Sciatic nerve (tissue), 1 donor: ENCODE measurements around the gene BOD1.

DNA sequence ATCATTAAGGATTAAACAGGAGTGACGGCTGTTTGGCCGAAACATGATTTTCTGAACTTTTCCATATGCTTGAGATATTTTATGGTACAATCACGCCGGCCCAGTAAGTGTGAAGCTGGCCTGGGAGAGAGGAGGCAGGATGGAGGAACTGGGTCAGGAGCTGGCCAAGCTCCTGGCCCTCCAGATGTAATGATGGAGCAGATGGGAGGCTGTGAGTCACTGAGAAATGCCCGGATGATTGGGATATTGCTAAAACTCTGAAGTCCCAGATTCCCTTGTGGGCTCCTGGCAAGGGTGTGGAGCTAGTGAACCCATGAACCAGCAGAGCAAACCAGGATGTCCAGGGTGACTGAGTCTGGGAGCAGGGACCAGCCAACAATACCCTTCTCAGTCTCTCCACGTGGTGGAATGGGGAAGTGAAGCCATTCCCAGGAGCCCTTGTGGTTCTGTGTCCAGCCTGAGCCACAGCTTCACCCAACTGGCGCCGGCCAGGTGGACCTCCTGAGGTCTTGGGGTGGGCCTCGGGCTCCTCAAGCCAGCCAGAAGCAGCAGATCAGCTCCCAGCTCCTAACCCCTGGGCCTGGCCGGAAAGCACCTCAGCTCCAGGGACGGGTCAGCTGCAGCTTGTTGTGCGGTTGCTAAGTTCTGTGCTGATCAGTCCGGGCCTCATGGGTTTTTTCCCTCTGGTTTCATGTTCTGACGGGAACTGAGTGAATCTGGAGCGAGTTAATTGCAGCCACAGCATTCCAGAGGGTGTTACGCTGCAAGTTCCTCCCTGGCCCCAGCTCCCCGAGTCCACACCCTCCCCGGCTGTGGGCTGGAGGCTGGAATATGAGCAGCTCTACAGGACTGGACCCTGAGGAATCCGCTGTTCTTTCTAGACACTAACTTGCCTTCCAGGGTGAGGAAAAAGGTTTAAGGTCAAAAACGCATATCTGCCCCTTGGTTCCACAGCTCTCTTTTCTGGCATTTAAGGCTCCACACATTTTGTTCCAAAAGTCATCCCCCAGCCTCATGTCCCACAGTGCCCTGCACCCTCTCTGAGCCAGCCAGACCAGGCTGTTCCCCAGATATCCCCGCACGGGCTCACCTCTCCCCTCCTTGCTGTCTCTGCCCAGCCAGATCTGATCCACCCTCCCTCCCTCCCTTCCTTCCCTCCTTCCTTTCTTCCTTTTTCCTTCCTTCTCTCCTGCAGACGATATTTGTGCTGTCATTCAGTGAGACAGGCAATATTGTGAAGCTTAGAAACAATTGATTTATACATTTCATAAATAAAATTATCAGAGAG lies 37.5 kb downstream of the DUSP1 start:
- PRO-cap, result unidirectional peak, plus-strand start at position 348 of the sequence; bidirectional peak, plus-strand start at position 859 of the sequence, minus-strand start at position 480 of the sequence

DNA sequence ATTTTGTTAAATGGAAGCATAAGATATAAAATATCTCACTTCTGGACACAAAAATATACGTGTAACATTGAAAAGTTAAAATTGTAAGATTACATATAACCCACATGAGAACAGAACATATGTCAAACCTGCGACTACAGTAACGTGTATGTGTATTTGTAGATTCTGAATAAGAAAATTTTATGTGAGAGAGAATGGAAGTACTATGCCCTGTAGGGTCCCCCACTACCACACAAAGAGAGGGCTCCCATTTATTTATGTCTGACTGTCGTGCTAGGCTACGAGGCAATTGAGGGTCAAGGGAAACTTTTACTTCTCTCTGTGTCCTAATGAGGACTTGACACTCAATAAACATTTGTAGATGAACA lies 33.5 kb downstream of the DUSP1 start:
- PRO-cap, result no peak

- PRO-cap, result no peak
These were observed 7.0 kb downstream of the DUSP1 start for GRCh38 chr5:172763966-172764376.

GRCh38 chr5:172830546-172831476 lies 3.2 kb upstream of the ERGIC1 start:
- PRO-cap, result bidirectional peak, plus-strand start at chr5:172831223, minus-strand start at chr5:172831111

- PRO-cap, result no peak
These were observed 1.6 kb downstream of the ERGIC1 start for GRCh38 chr5:172835703-172835975.

- PRO-cap, result no peak
These were observed 32.7 kb downstream of the ERGIC1 start for GRCh38 chr5:172866615-172867296.

DNA sequence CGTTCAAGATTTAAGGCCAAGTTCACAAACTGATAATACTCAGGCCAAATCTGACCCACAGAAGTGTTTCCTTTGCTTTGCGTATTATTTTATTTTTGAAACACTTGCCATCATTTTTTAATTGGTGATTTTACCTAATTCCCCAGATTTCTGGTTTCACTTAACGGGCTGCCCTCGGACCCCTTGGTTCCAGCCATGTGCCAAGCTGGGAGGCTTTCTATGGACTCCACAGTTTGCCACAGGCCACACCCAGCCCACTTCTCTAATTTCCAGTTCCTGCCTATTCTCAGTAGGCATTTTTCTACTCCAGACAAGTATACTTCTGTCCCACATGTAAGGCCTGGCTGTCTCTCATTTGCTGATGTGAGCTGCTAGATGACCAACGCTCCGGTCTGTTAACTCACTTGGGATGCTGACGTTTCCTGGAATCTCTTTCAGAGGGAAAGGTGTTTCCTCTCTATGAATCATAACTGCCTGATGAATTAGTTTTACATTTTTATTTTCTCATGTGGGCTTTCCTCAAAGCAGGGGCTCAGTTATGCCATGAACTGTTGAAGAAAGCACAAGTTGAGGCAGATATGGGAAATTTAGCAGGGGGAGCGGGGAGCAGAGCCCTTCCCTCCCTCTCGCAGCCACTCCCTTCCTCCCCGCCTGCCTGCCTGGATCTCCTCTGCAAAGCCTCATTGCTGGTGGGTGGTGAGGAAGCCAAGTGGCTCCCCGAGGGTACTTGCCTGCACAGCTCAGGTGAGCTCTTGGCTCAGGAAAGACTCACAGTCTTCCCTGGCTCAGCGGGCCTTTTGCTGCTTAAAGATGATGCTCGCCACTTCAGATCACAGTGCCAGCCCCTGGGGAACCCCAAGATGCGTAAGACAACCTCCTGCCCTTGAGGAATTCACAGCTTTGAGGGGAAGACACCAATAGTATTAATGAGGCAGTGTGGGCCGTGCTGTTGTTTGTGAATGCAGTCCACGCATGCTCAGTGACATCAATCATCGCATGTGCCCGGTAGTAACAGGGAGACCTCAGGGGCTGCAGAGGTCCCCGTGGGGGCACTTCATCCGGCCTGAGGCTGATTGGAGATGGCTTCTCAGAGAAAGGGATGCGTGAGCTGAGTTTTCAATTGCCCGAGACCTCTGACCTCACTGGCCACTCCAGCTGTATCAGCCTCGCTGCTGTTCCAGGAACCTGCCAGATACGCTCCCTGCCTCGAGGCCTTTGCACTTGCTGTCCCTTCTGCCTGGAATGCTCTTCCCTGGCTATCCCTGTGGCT lies 36.5 kb downstream of the ERGIC1 start:
- PRO-cap, result bidirectional peak, plus-strand start at position 354 of the sequence, minus-strand start at position 365 of the sequence; bidirectional peak, plus-strand start at position 920 of the sequence, minus-strand start at position 770 of the sequence

- PRO-cap, result no peak
These were observed 37.6 kb downstream of the ERGIC1 start for GRCh38 chr5:172871392-172872376.

- PRO-cap, result no peak
These were observed 38.5 kb downstream of the ERGIC1 start for GRCh38 chr5:172872627-172872874.

- PRO-cap, result no peak
These were observed 44.8 kb downstream of the ERGIC1 start for GRCh38 chr5:172878592-172879586.

- PRO-cap, result no peak
These were observed 40.3 kb upstream of the RPL26L1 start for GRCh38 chr5:172918792-172919517.

- PRO-cap, result no peak
These were observed 34.9 kb upstream of the RPL26L1 start for GRCh38 chr5:172924225-172924909.

GRCh38 chr5:172940059-172940857 lies 19.0 kb upstream of the RPL26L1 start:
- PRO-cap, result unidirectional peak, plus-strand start at chr5:172940760

GRCh38 chr5:172950700-172951945 lies 8.1 kb upstream of the RPL26L1 start:
- PRO-cap, result no peak

DNA sequence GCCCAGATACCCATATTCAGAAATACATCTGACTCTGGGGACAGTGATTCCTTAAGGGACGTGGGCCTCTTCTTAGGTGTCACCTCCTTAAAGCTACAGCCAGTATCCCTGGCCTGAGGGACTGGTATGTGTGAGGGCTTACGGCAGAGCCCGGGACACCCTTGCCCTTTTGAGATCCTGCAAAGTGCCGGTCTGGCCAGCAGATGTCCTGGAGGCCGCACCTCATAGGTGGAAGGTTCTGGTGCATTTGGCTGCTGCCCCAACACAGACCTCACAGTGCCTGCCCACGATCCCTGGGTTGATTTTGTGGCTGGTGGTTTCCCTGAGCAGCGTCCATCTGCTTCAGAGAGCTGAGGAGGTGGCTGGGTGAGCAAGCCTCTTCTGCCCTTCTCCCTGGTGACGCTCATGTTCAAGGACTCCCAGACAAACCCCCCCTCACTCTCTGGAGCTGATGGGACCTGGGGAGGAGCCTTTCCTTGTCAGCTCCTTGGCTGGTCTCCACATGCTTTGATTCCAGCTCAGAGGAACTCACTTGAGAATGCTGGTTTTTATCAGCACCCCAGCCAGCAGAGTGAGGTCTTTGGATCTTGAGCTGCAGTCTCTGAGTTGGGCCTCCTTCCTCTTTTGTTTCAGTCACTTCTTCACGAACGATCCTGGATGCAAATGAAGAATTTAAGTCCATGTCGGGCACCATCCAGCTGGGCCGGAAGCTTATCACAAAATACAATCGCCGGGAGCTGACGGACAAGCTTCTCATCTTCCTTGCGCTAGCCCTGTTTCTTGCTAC lies 19.0 kb downstream of the BNIP1 start:
- PRO-cap, result no peak

GRCh38 chr5:173245246-173245888 lies 10.4 kb upstream of the NKX2-5 start:
- PRO-cap, result no peak

DNA sequence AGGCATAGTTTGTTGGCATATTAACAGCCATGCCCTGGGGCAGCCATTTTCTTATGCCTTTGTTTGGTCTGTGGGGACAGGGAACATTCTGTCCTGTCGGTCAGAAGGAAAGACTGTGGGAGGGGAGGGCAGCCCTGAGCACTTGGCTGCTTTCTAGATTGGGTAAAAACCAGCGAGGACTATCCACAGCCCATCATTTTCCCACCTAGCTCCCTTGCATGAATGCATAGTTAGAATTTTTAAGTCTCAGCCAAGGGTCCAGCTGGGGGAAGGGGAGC lies 130.1 kb downstream of the BOD1 start:
- PRO-cap, result no peak

GRCh38 chr5:173609136-173609600 lies 7.3 kb downstream of the BOD1 start:
- PRO-cap, result no peak

DNA sequence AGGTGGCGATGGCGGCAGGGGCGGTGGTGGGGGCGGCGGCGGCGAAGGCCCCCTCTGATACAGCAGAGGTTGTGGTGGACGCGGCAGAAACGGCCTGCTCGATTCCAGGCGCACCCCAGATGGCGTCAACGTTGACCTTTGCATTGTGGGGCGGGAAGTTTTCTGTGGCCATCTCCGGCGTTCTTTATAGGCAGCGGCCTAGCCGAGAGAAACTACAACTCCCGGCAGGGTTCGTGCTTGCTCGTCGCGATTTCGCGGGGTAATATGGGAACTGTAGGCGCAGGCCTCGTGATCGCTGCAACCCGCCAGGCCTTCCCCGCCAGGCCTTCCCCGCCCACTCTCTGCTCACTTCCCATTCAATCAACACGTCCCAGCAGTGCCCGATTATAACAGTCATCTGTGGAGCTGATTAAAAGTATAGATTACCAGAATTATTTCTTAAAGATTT lies at the start of gene BOD1:
TSS of gene BOD1 (minus strand) at position 91 of the 448 bp plus-strand sequence.
- PRO-cap, result bidirectional peak, plus-strand start at position 289 of the sequence, minus-strand start at position 91 of the sequence

GRCh38 chr5:173706641-173707158 lies 90.2 kb upstream of the BOD1 start:
- PRO-cap, result no peak